HT1080 (cell line): Measurements from ENCODE around the gene MFGE8.

GRCh38 chr15:88627441-88627822 is 6.3 kb downstream of the AEN start:
RAMPAGE:
- cytosol, long total RNA = no peak
- long total RNA = no peak
- nucleus, long total RNA = no peak

DNA sequence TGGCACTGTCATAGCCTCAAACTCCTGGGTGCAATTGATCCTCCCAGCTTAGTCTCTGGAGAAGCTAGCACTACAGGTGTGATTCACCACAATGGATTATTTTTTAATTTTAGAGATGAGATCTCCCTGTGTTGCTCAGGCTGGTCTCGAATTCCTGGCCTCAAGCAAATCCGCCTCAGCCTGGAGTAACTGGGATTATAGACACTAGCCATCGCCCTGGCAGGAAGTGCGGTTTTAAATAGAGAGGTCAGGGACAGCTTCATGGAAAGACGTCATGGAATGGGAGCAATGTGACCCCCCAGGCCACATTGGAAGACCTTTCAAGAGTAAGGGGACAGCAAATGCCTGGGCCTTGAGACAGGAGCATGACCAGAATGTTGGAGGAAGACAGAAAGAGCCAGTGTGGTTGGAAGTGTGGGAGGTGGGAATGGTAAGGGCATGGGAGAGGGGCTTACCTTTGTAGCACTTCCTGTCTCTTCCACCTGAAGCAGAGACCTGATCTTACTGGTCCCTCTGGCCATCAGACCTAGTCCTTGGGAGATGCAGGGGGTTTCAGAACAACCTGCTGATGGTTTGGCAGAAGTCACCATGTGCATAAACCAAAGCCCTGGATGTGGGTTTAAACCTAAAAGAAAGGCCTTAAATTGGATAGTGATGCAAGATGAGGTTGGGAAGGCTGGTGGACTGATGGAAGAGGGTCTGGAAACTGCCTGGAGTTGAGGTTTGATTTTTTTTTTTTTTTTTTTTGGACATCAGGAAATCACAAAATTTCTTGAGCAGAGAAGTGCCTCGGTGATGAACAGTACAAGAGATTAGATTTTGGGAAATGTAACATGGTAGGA is 2.0 kb upstream of the ISG20 start:
RAMPAGE:
- cytosol, long total RNA = no peak
- long total RNA = no peak
- nucleus, long total RNA = no peak

RAMPAGE:
- cytosol, long total RNA = no peak
- long total RNA = no peak
- nucleus, long total RNA = no peak
These were observed 9.4 kb downstream of the ISG20 start for GRCh38 chr15:88648112-88648811.

GRCh38 chr15:88649191-88649784 is 10.5 kb downstream of the ISG20 start:
RAMPAGE:
- cytosol, long total RNA = no peak
- long total RNA = no peak
- nucleus, long total RNA = no peak

DNA sequence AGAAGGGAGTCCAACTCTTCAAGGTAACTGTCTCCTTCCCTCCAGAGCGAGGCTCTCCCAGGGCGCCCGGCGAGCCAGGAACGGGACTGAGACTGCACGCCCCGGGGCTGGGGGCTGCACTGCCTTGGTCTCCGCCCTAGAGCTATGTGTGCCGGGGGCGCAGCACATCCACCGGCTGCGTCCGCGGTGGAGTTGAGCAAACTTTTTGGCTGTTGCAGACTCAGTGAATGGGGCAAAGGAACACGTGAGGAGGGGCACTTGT is 482 bp downstream of the ACAN start:
RAMPAGE:
- cytosol, long total RNA = no peak
- long total RNA = no peak
- nucleus, long total RNA = no peak

DNA sequence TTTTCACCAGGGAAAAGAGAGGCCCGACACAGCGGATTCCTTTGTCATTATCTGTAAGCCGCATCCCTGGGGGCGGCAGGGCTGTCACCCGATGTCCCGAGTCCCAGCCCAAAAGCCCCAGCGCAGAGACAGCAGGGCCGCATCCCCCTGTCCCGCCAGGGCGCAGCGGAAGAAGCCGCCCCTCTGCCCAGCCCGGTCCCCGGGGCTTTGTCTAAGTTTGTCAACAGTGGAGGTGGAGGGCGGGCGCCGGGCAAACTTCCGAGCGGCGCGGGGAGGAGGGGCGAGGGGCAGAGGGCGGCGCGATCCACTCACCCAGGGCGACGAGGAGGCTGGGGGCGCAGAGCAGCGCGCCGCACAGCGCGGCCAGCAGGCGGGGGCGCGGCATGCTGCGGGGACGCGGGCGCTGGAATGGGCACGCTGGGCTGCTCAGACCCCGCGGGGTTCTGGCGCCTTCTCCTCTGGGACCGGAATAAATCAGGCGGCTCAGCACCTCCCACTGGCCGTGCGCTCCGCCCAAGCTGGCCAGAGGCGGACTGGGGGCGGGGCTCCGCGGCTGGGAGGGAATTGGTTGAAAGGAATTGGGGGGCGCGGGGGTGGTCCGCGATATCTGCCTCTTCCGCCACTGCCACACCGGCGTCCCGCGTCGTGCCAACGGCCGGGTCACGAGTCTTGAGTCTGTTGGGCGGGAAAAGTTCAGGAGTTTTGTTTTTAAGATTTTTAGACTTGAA is at the start of gene MFGE8:
Gene MFGE8 (minus strand): TSS at position 445 of the 728 bp plus-strand sequence.
RAMPAGE:
- cytosol, long total RNA = no peak
- long total RNA = no peak
- nucleus, long total RNA = no peak

RAMPAGE:
- cytosol, long total RNA = no peak
- long total RNA = no peak
- nucleus, long total RNA = no peak
These were observed 70.1 kb upstream of the MFGE8 start for GRCh38 chr15:88983208-88983702.

GRCh38 chr15:88985582-88986351 is 72.6 kb upstream of the MFGE8 start:
RAMPAGE:
- cytosol, long total RNA = no peak
- long total RNA = no peak
- nucleus, long total RNA = no peak

RAMPAGE:
- cytosol, long total RNA = no peak
- long total RNA = no peak
- nucleus, long total RNA = no peak
These were observed 69.9 kb upstream of the ABHD2 start for GRCh38 chr15:89018247-89018858.

DNA sequence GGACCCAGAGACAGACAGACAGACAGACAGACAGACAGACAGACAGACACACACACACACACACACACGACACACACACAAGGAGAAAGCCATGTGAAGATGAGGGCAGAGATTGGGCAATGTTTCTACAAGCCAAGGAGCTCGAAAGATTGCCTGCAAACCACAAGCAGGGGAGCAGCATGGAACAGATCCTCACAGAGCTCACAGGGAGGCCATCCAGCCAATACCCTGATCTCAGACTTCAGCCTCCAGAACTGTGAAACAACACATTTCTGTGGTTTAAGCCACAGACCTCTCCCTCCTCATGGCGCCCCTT is 35.8 kb upstream of the ABHD2 start:
RAMPAGE:
- cytosol, long total RNA = no peak
- long total RNA = no peak
- nucleus, long total RNA = no peak

GRCh38 chr15:89103991-89104969 is 16.0 kb downstream of the ABHD2 start:
RAMPAGE:
- cytosol, long total RNA = no peak
- long total RNA = no peak
- nucleus, long total RNA = no peak

DNA sequence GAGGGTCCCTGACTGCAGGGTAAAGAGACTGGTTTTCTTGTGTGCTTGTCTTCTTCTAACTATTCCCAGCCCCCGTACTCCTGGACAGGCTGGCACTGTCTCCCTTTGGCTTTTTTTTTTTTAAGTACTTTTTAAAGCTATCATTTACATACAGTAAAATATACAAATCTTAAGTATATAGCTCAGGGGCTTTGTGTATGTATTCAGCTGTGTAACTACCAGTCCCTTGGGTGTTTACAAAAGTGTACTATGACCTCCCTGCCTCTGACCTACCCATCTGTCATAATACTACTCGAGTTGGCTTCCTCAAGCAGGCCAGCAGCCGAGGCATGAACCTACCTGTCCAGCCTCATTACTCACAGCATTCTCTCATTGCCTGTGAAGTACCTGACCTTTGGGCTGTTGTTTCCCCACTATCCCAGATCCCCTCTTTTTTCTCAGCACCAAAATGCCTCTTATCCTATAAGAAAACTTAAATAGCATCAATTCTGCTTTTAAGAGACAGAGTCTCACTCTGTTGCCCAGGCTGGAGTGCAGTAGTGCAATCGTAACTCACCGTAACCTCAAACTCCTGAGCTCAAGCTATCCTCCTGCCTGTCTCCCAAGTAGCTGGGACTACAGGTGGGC is 33.2 kb downstream of the ABHD2 start:
RAMPAGE:
- cytosol, long total RNA = no peak
- long total RNA = no peak
- nucleus, long total RNA = no peak

DNA sequence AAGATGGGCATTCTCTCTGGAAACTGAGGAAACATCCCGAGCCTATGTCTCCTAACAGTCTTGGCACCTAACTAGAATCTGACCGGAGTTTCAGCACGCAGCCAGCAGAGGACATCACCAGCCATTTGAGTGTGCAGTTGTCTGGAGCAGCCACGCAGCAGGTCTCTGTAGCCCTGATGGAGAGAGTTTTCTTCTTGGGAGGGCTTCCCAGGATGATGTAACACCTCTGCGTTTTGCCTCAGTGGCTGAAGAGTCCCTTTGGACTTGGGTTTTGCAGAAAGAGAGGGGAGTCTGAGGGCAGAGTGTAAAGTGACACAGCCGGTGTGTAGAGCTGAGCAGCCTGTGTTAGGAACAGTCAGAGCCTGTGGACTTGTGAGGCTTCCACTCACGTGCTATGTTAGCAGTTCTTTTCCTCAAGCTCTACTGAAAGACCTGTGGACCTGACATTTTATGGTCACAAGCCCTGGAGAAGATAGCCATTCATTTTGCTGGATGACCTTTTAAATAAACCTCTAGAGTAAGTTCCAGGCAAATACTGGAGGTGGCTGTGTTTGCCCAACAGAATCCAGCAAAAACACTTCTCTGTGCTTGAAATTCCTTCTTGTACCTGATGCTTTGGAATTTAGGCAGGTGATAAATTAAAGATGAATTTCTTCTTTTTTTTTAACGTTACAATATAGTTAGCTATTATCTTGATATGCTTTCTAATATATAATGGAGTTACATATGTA is 51.7 kb downstream of the ABHD2 start:
RAMPAGE:
- cytosol, long total RNA = no peak
- long total RNA = no peak
- nucleus, long total RNA = no peak

GRCh38 chr15:89183550-89184133 is 37.7 kb downstream of the RLBP1 start:
RAMPAGE:
- cytosol, long total RNA = no peak
- long total RNA = no peak
- nucleus, long total RNA = no peak

RAMPAGE:
- cytosol, long total RNA = no peak
- long total RNA = no peak
- nucleus, long total RNA = no peak
These were observed 23.2 kb downstream of the POLG start for GRCh38 chr15:89311386-89311915.

DNA sequence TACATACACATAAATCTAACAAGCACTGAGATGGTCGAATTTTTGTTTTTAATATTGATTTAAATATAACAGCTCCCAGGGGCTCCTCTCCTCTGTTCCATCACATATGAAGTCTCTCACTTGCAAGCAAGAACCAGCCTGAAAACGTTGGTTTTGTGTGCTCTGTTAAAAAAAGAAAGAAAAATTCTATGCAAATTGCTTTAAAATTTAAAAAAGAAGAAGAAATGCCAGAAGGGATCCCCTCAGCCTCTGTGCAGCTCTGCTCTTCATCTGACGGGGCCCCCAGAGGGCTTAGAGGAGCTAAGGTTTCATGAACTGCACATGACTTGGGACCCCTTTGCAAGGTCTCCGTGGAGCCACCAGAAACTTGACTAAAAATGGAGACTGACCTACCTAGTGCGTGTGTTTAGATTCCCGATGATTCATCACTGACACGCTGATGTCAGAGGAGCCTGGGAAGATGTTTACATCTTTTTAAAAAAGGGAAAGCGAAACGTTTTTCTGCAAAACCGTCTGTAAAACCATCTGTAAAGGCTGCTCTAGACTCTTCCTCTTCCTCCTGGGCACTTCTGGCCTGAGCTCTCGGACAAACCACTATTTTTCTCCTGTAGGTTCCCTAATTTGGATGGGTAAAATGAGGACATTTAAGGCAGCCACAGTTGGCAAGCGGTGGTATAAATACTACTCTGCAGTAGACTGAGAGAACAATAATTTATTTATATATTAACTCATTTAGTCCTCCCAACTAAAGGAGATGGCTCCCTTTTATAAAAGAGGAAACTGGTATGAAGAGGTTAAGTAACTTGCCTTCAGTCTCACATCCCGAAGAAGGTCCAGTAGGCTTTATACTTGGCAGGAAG is 67.2 kb upstream of the POLG start:
RAMPAGE:
- cytosol, long total RNA = no peak
- long total RNA = no peak
- nucleus, long total RNA = no peak

RAMPAGE:
- cytosol, long total RNA = no peak
- long total RNA = no peak
- nucleus, long total RNA = no peak
These were observed 65.8 kb downstream of the RHCG start for GRCh38 chr15:89430379-89431236.

DNA sequence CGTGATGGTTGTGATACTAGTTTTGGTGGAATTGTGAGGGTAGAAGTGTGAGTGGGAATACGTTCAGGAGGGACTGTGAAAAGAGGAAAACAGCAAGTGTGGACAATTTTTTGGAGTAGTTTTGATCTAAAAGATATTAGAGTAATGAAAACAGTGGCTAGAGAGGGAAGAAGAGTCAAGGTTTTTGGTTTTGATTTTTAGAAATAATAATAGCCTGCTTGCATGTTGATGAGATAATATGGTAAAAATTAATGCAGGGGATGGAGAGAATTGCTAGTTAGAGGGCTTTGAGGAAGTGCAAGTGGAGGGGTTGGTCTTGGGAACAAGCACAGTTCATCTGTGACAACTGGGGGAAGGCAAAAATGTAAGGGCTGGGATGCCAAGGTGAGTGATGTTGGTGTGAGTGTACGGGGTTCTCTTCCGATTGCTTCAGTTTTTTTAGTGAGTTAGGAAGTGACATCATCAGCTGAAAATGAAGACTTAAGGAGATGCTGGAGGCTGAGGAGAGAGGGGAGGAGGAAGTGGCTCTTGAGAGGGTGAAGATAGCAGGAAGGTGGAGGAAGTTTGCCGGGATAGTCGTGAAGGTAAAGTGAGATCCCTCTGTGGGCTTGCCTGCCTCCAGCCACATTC is 12.6 kb downstream of the TICRR start:
RAMPAGE:
- cytosol, long total RNA = start-site peak on the plus strand centred at position 494 of the sequence, 76 bp wide, 11 and 13 reads in 2 replicates
- long total RNA = no peak
- nucleus, long total RNA = no peak

DNA sequence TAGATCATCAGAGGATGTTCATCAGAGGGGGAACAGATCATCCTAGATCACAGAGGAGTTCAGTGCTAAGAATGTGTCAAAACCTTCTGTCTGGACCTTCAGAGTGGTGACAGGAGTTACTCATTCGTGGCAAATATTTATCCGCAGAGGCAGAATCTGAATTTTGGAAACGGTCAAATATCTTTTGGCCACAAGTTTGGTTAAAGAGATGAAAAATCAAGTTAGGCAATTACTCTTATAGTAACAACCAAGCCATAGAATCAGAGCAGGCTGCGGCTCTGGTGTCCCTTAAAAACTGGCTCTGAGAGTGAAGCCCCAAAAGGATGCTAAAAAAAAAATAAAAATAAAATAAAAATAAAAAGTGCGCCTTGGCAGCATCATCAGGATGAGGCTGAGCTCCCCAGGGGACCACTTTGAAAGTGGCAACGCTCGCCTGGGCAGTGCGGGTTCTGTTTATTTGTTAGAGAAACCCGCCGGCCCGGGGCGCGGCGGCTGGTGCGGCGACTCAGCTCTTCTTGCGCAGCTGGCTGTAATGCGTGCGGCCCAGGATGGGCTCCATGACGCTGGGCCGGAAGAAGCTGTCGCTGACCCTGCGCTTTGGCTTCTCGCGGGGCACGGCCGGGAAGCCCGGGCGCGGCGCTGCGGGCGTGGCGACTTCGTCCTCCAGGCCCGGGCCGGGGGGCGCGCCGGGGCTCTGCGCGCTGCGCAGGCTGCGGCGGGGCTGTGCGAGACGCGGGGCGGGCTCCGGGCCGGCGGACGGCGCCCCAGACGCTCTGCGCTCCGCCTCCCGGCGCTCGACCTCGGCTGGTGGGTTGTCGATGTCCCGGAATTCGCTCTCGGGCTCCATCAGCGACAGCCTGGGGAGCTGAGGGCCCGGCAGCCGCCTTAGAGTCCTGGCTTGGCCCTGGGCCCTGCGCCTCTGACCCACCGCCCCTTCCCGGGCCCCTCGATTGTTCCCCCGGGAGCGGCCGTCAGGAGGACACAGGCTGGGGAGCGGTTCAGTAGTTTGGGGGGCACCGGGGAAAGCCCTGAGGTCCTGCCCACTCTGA is 10.1 kb upstream of the KIF7 start:
RAMPAGE:
- cytosol, long total RNA = no peak
- long total RNA = no peak
- nucleus, long total RNA = no peak

DNA sequence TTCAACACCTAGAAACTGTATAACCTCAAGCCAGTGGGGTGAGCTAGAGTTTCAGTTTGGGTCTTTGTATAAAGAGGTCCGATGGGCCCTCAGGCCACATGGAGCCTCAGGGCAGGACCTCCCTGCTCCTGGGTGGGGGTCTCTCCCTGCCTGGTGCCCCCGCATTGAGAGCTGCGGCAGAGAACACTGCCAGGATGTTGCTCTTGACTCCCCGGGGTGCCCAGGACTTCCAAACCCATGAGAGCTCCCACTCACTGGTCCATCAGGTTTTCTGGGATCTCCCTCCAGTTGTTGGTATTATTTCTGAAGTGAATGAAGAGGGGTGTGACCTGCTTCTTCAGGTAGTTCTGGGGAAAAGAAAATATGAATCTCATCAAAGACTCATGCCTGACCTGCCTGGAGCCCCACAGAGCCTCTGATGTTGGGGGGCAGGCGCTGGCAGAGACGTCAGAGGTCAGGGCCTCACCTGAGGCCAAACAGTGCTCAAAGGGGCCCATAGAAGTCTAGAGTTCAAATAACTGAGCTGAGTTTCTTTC is 16.7 kb downstream of the MESP2 start:
RAMPAGE:
- cytosol, long total RNA = no peak
- long total RNA = no peak
- nucleus, long total RNA = no peak